Bile duct (tissue), 1 donor: Measurements from ENCODE around the genes TMEM256 and SENP3.

DNA sequence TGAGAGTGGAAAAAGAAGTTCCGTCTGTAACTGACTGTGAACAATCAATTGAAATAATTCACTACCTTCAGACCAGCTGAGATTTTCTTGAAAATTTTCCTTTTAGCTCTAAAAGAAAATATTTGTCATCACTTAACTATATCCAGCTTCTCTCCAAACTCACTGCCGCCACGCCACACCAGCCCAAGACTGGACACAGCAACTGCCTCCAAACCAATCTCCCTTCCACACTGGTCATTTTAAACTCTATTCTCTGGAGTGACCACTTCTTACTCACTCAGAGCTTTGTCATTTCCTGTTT lies 3.8 kb upstream of the CLDN7 start:
- PRO-cap, result no peak

GRCh38 chr17:7296168-7296968 lies 1.9 kb upstream of the YBX2 start:
- PRO-cap, result no peak

DNA sequence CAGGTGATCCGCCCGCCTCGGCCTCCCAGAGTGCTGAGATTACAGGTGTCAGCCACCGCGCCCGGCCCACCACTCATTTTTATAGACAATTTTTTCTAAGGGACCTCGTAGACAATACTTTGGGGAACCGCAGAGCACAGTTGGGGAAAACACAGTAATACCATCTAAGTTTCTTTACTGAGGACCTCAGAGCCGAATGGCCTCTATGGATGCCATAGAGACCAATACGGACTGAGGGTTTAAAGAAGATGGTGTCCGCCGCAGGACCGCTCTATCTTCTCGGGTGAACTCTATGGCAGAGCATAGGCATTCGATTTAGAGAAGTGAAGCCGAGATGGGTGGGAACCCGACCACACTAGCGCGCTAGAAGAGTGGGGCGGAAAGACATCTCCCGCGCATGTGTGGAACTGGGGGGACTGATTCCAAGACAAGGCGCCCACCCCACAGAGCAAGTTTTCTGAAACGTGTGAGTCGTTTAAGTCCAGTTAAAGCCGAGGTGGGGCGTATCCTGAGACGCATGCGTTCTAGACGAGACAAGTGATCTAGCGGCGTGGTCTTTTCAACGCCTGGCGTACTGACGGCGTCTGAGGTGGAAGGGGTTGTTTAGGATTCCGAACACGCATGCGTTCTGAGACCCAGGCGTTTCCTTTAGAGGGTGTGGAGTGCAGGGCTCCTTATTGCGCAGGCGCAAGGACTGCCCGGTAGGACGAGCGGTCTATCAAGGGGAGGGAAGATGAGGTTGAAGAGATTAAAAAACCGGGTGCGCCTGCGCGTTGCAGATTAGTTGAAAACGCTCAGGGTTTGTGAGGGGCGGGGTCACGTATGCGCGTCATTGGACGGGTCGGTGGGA lies 553 bp upstream of the EIF5A start:
- PRO-cap, result bidirectional peak, plus-strand start outside the sequence, minus-strand start at position 576 of the sequence

GRCh38 chr17:7383718-7384746 lies 3.1 kb downstream of the TNK1 start:
- PRO-cap, result bidirectional peak, plus-strand start at chr17:7384247, minus-strand start at chr17:7384179

- PRO-cap, result bidirectional peak, plus-strand start at chr17:7404332, minus-strand start at chr17:7404095
These were observed at the start of gene TMEM256 for GRCh38 chr17:7404016-7404200. TMEM256 (minus strand) TSS chr17:7404097.

- PRO-cap, result no peak
These were observed 149 bp upstream of the TMEM256 start for GRCh38 chr17:7404201-7404291.

DNA sequence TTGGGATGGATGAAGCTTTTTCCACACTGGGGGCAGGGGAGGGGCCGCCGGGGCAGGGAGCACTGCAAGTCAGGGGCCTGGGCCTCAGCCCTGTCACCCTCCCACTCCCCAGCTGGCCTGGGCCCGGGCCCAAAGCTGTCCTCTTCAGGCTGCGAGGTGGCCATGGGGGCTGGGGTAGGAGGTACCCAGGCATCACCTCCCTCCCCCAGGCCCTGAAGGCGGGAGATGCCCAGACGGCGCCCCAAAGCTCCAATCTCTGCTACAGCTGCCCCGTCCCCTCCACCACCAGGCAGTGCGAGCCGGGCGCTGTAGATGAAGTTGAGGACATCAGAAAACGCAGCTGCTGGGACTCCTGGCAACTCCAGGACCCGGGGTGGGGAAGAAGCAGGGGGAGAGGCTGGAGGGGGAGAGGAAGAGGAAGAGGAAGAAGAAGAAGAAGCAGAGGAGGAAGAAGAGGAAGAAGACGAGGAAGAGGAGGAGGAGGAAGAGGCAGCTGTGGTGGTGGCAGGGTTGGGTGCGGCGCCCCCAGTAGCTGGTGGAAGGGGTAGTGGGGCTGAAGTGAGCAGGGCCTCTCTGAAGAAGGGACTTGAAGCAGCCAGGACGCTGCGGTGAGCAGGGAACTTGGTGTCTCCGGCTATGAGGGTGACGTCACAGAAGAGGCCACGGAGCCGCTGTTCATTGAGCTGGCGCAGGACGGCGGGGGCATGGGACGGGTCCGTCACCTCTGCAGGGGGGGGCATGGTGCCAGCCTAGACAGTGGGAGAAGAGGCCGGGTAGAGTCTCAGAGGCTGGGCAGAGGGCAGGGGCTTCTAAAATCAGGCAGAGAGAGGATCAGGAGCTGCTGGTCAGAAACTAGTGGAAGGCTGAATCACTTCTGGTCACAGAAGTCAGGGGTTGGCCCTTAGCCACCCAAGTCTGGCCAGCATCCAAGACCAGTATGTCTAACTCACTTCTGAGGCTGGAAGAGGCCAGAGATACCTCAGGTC lies 13.1 kb downstream of the ZBTB4 start:
- PRO-cap, result no peak

- PRO-cap, result no peak
These were observed 3.8 kb downstream of the ZBTB4 start for GRCh38 chr17:7475596-7476113.

GRCh38 chr17:7500582-7501849 lies 19.8 kb downstream of the SLC35G6 start:
- PRO-cap, result no peak

GRCh38 chr17:7561712-7562592 lies at the start of gene SENP3:
SENP3 (plus strand) TSS chr17:7561919.
- PRO-cap, result bidirectional peak, plus-strand start at chr17:7561981, minus-strand start at chr17:7561805

GRCh38 chr17:7587321-7588477 lies 2.2 kb downstream of the SOX15 start:
- PRO-cap, result no peak

- PRO-cap, result bidirectional peak, plus-strand start at chr17:7626517, minus-strand start at chr17:7626369
These were observed 1.3 kb downstream of the SAT2 start for GRCh38 chr17:7626173-7626847.

GRCh38 chr17:7673446-7674167 lies 13.7 kb downstream of the TP53 start:
- PRO-cap, result no peak

GRCh38 chr17:7842136-7842489 lies 8.1 kb downstream of the KDM6B start:
- PRO-cap, result bidirectional peak, plus-strand start at chr17:7842349, minus-strand start at chr17:7842268

DNA sequence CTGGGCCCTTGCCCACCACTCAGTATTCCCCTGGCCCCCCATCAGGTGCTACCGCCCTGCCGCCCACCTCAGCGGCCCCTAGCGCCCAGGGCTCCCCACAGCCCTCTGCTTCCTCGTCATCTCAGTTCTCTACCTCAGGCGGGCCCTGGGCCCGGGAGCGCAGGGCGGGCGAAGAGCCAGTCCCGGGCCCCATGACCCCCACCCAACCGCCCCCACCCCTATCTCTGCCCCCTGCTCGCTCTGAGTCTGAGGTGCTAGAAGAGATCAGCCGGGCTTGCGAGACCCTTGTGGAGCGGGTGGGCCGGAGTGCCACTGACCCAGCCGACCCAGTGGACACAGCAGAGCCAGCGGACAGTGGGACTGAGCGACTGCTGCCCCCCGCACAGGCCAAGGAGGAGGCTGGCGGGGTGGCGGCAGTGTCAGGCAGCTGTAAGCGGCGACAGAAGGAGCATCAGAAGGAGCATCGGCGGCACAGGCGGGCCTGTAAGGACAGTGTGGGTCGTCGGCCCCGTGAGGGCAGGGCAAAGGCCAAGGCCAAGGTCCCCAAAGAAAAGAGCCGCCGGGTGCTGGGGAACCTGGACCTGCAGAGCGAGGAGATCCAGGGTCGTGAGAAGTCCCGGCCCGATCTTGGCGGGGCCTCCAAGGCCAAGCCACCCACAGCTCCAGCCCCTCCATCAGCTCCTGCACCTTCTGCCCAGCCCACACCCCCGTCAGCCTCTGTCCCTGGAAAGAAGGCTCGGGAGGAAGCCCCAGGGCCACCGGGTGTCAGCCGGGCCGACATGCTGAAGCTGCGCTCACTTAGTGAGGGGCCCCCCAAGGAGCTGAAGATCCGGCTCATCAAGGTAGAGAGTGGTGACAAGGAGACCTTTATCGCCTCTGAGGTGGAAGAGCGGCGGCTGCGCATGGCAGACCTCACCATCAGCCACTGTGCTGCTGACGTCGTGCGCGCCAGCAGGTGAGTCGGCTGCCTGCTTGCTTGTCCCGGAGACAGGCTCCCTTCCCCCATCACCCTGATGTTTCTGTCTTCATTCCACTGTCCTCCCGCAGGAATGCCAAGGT lies 5.8 kb upstream of the TMEM88 start:
- PRO-cap, result no peak

- PRO-cap, result no peak
These were observed 517 bp downstream of the TMEM88 start for GRCh38 chr17:7855454-7855712.

DNA sequence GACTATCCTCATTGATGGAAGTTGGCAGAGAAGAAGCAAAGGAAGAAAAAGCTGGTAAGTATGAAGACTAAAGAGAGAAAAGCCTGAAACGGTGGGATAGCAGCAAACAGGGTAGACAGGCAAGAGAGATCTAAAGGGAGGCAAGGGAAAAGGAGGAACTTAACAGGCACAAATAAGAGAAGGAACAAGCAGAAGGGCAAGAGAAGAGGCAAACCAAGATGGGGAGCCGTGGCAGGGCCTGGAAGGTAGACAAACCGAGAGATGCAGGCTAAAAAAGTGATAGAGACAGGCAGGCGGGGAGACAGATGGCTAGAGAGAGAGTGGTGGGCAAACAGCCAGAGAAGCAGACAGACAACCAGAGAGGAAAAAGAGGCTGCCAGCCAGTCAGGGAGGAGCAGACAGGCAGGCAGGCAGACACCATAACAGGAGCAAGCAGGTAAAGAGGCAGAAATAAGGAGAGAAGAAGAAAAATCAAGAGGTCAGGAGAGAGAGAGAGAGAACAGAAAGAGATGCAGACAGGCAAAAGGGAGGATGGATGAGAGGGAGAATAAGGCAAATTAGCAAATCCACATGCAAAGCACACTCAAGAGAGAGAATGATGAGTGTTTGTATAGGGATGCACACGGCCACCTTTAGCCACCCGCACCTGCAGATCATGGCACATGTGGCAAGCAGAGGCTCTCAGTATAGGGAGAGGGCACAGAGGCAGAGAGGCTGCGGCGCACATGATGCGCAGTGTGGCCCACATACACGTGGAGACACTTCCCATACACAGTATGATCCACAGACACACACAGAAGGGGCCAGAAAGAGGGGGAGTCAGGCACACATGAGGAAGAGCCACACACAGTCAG lies 6.8 kb upstream of the CHD3 start:
- PRO-cap, result no peak

DNA sequence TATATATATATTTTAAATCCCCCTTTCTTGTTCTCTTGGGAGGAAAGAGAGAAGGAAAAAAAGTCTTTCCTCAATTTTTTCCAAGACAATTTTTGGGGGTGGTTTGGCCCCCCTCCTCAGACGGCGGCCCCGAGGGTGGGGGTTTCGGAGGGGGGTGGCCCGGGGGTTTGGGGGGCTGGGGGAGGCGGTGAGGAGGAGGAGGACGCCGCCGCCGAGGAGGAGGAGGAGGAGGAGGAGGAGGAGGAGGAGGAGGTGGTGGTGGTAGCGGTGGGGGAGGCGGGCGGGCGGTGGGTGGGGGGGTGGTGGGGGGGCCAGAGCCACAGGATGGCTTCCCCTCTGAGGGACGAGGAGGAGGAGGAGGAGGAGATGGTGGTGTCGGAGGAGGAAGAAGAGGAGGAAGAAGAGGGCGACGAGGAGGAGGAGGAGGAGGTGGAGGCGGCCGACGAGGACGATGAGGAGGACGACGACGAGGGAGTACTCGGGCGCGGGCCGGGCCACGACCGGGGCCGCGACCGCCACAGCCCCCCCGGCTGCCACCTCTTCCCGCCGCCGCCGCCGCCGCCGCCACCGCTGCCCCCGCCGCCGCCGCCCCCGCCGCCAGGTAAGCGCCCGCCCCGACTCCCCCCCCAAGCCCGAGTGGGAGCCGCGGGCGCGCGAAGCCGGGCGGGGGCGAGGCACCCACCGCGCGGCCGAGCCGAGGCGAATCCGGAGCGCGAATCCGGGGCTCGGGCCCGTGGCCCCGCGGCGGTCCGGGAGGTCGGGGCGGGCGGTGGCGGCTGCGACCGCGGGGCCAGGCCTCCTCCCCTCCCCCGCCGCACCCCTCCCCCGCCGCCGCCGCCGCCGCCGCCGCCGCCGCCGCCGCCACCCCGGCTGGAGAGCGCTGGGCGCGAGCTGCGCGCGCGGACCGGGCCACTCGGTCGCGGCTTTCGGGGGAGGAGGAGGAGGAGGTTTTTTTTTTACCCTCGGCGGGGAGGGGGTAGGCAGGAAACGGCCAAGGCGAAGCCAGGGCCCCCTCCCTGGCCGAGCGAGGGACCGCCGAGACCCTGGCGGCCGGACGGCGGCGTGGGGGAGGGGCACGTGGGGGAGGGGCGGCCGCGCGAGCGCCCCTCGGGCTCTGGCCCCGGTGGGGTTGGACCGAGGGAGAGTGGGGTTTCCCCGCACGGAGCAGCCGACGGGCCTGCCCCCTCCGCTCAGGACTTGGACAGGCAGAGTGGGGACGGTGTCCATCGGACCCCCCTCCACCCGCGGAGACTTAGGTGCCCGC lies 3.7 kb upstream of the CHD3 start:
- PRO-cap, result bidirectional peak, plus-strand start at position 1,193 of the sequence, minus-strand start at position 879 of the sequence

- PRO-cap, result no peak
These were observed 13.1 kb downstream of the RNF227 start for GRCh38 chr17:7902699-7903694.

DNA sequence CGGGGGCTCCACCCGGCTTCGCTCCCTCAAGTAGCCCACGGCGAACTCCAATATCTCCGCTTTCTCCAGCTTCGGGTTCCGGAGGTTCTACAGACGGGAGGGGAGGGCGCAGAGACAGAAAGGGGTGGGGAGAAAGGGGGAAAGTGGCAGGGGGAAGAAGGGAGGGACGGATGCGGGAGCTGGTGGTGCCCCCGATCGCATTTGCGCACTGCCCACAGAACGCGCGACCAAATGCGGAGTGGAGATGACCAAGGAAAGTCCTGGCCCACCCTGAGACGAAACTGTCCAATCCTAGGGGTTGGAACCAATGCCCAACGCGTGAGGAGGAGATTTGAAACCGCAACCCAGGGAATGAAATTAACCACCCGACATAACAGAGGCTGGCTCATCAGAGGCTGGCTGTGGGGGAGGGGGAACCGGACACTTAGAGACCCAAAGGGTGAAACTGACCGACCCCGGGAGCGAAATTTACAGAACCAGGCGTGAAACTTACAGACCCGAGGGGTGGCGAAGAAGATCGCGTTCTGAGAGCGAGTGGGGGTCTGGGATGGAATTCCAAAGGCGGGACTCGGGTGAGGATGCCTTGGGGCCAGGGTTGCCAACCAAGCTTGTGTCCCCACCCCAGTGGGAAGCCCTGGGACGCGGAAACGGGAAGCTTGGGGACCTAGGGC lies 1.4 kb downstream of the HES7 start:
- PRO-cap, result no peak